Endothelial cell (in vitro differentiated cells): ENCODE results near the gene TEX55.

GRCh38 chr3:114307413-114307887 lies 13.6 kb downstream of the TIGIT start:
- PRO-cap: no peak

- PRO-cap: no peak
Observed at GRCh38 chr3:114332086-114332723, 38.4 kb downstream of the TIGIT start.

- PRO-cap: unidirectional peak, plus-strand start at chr3:114450079
Observed at GRCh38 chr3:114449957-114450561, 156.2 kb downstream of the TIGIT start.

- PRO-cap: no peak
Observed at GRCh38 chr3:114455367-114455874, 161.6 kb downstream of the TIGIT start.

DNA sequence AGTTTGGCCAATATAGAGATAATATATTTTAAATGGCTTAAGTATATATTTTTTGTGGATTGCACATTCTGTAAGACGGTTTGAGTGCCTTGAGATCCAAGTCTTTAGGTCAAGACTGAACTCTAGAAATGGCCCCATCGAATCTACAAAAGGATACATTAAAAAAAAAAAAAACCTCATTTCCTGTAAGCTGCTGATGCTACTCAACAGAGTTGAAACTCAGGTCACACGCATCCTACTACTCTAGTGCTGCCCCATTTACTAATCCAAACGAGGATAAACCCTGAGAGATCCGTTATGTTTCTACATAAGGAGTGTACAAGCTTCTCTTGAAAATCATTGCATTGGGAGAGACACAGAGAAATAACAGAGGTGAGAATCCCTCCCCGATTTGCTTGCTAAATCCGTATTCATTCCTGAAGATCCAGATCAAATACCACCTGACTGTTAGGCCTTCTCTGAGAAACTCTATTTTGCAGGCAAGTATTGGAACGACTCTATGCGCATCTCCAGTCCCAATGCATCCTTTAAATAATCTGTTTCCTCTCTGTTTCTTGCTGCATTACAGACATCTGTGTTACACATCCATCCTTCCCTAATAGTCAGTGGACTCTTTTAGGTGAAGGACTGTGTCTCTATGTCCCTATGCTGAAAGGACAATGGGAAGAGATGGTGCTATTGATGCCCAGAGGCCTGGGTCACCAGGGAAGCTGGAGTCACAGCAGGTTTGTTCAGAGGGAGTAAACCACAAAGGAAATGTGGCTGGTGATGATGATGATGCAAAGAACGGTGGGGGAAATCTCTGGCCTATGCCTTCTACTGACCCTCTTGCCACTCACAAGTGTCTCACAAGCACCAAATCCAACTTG lies 187.5 kb downstream of the TIGIT start:
- PRO-cap: no peak

DNA sequence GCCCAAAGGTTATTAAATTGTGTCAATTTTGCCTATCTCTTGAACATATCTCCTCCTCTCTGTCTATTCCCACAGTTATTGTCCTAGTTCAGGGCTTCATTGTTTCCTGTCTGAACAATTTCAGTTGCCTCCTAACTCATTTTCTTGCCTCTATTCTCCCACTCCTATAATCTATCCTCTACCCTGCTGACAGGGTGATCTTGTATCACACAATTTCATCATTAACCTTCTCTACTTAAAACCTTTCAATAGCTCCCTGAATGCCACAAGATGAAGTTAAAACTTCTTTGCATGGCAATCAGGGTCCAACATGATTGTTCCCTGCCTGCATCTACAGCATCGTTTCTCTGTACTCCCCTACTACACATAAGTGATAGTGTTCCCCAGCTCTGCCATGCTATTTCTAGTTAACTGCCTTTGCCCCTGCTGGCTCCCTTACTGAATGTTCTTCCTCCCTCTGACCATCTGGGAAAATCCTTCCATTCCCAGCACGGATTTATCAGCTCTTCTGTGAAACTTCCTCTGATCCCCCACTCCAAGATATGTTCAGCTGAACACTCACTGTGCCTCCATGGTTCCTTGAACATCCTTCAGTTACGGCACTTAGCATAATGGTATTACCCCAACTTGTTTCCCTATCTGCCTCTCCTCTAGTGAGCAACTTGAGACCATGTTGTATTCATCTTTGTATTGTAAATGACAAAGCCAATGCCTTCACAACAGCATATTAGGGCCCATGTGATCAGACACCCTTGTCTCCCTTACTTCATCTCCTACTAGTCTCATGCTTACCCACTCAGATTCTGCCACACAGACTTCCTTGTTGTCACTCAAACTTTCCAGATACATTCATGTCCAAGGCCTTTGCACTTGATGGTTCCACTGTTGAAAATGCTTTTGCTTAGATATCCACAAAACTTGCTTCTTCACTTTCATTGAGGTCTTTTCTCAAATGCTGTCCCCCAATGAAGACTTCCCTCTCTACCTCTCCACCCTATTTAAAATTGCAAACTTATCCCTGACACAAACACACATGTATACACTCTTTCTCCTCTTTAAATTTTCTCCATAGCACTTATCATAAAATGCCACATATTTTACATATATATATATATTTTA lies 323.4 kb downstream of the TIGIT start:
- PRO-cap: no peak

GRCh38 chr3:114624854-114625243 lies 331.0 kb downstream of the TIGIT start:
- PRO-cap: bidirectional peak, plus-strand start at chr3:114624990, minus-strand start at chr3:114625007

- PRO-cap: no peak
Observed at GRCh38 chr3:114706385-114707093, 412.7 kb downstream of the TIGIT start.

DNA sequence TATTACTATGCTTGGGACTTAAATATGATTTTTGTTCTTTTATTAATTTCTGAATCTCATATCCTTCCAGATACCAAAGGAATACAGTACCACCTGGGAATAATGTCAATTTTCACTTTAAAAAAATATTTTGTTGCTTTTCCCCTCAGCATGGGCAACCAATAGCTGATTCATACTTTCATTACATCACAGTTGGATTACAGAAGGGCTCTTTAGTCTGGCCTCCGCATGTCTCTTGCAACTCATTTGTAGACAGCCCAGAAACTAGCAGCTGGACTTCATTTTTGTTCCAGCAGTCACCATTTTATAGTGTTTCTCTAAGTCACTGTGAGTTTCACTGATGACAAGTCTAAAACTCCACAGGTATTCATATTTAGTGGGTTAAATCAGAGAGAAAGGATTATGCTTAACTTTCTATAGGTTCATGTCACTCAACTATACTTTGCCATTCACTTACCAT lies 390.2 kb downstream of the ZBTB20 start:
- PRO-cap: no peak

DNA sequence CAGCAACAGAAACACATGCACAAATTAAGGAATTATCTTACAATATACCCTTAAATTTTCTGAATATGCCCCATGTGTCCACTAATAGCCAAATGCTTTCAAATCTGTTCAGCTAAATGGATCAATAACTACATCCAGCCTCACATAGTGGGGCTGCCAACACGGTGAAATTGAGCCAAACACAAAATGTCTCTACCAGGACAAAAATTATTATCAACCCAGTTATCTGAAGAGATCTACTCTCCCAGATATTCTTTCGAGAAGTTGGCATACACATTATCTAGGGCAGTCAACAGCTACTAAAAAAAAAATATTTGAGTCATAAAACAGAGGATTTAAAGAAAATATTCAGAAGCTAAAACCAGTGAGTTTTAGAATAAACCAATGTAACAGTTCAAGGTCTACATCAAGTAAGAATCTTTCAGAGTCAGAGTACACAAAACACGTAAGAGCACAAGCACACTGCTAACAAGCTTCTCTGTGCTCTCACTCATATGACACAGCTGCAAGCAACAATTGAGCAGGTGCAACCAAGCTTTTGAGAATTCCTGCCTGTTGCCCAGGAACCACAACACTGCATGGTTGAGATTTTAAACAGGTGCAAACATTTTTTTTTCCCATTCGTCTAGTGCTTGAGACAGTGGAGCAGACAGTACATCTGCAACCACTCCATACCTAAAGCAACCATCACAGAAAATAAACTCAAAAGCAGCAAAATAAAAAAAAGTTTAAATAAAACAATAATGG lies 247.7 kb downstream of the ZBTB20 start:
- PRO-cap: no peak

DNA sequence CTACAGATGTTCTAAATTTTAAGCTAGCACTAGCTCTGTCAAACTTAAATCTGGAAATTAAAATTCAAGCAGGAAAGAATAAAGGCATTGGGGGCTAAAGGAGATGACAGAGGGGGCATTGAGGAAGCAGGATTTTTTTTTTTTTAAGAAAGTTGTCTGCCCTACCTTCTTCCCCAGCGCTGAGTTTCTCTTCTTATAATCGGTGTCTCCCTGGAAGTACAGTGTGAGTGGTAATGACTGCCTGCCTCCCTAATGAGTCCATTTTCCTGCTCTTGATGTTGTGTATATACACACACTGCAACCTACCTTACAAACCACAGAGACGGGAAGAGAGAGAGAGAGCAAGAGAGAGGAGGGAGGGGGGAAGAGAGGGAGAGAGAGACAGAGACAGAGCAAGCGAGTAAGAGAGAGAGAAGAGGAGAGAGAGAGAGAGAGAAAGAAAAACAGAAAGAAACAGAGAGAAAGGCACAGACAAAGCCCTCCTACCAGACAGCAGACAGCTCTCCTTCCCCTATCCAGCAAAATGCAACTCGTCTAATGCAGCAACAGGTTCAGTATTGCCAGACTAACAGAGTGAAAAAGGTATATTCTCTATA lies 47.0 kb downstream of the ZBTB20 start:
- PRO-cap: no peak

GRCh38 chr3:115109950-115110522 lies 37.1 kb downstream of the ZBTB20 start:
- PRO-cap: no peak

DNA sequence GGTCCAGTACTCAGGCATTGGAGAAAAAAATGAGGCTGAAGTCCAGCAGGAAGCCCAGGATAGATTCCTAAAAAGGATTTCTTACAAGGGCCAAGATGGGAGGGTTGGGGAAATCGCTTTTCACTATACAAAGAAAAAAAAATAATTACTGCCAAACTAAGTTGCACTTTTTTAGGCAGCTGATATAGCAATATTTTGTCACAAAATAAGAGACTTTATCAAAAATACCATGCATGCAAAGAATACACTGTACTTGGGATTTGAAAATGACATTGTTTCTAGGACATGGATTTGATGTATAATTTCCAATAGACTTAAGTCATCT lies 1.5 kb upstream of the ZBTB20 start:
- PRO-cap: no peak

GRCh38 chr3:115165150-115165780 lies 18.2 kb upstream of the ZBTB20 start:
- PRO-cap: no peak

DNA sequence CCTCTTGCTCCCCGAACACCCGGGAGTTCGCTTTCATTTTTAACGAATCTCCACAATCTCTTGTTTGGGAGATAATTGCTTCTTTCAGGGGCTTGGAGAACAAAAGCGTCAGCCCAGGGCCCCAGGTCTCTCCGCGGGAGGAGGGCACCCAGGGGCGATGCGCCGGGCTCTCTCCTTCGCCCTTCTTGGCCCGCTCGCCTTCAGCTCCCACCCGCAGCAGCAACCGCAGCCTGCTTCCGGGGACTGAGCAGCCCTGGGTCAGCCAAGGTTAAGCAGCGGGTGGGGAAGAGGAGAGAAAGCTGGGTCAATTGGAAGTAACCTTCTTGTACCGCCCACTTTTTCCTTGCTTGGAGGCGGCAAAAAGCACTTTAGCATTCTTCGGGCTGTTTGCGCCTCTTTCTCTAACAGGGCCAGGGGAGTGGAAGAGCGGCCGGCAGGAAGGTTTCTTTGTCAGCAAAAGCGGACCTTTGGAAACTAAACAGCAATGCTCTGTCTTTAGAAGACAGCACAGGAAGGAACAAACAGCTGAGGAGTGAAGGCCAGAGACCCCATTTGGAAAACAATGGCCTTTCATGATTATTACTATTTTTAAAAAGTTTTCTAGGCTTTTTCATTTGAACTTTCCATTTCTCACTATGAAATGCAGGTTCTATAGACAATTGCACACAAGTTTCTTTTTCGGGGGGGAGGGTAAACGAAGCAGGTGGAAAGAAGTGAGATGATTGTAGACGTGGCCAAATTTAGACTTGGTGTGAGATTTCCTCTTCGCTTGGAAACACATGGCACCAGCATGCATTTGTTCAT lies 35.6 kb downstream of the GAP43 start:
- PRO-cap: bidirectional peak, plus-strand start at position 404 of the sequence, minus-strand start at position 245 of the sequence

DNA sequence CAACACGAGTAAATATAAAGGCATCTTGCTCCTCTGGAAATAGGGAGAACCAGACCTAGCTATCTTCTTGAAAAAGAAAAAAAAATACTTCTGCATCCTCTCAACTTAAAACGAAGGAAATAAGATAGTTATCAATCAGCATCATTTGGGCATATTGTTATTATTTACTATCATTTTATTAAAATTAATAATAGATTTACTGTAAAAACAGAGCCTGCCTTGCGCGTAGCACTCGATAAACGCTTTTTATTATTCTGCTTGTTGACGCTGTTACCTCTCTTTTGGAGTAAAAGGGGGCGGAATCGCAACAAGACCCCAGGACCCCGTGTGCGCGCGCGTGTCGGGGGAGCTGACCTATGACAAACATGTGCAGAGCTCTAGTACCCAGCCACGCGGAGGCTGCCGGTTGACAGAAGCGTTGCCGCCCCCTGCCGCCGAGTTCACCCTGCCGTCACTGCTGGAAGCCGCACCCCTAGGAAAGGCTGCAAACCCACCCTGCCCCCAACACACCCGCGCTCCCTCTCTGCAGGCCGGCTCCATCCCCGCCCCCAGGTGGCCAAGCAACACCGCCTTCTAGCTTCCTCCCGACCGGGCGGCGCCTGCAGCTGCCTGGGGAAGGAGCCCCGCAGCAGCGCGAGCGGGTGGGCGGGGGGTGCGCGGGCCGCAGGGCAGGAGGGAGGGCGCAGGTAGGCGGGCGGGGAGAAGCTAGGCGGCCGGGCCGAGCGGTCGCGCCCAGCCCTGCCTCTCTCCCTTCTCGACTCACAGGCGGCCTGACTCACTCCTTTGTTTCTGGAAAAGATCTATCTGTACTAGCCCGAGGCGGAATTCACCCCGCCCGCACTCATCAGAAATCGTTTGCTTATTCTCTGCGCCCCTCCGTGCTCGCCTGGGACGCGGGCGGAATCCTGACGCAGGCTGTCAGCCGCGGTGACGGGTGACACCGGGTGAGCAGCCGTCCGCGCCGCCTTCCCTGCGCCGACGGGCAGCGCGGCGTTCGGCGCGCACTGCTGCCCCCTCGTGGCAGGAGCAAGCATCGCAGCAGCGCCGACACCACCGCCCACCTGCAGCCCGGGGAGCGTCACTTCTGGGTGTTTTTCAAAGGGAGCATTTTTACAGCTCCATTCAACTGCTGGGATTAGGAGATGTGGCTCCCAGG lies 160.7 kb downstream of the GAP43 start:
- PRO-cap: bidirectional peak, plus-strand start at position 563 of the sequence, minus-strand start at position 761 of the sequence; unidirectional peak, minus-strand start at position 983 of the sequence

DNA sequence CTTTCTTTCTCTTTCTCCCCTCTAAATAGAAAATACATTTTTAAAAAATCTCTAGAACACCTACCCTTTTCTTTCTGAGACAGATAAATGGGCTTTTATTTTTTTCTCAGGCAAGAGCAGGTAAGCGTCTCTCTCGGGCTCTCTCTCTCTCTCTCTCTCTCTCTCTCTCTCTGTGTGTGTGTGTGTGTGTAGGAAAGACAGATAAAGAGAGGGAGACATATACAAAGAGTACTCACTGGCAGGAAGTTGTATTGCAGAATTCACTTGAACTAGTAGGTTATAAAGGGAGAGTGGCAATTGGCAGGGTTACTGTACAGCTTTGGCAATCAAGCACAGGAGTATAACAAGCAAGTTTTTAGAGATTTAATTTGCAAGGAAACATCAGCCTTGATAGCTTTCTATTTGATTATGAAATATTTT lies 118.1 kb upstream of the LSAMP start:
- PRO-cap: no peak

- PRO-cap: no peak
Observed at GRCh38 chr3:116952223-116952725, 507.0 kb upstream of the LSAMP start.

- PRO-cap: no peak
Observed at GRCh38 chr3:118851576-118852261, 182.9 kb downstream of the IGSF11 start.

DNA sequence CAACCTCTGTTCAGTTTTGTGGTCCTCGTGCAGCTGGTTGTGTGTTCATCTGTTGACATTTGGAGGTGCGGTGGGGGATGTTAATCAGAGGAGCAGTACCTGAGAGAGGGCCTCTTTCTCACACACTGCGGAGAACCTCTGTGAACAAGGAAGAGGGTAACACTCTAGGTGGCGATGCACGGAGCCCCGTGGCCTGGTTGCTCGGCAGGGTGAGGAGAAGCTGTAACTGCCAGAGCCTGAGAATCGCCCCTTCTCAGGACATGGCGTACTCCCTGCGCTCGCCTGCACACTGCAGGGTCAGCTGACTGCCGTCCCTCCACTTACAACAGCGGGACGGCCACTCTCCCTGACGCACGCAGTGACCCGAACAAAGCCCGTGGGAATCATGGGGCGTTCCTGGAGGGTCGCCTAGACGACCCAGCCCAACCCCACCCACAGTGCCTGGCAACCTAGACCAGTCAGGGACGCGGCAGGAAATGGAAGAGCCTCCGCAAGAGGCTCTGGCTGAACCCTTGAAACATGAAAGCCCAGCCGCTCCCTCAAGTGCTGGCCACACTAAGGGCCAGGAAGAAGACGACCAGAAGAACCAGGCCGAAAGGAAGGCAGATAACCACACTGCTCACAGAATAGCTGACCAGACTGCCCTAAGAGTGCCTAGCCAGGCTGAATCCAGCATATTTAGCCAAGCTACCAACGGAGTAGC lies at the start of gene TEX55:
TEX55 (plus strand) TSS at position 452 of the 703 bp plus-strand sequence.
- PRO-cap: no peak